T47D (cell line): ENCODE results near the gene U2AF1.

DNA sequence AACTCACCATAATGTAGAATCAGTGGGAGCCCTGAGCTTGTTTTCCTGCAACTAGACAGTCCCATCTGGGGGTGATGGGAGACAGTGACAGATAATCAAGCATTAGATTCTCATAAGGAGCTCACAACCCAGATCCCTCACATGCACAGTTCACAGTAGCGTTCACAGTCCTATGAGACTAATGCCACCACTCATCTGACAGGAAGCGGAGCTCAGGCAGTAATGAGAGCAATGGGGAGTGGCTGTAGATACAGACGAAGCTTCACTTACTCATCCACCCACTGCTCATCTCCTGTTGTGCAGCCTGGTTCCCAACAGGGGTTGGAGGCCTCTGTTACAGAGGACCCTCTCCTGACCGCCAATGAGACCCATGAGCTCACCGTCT lies 39.7 kb downstream of the RSPH1 start:
- RRBS: no CpG with 5 or more reads among the region's 5 CpGs

DNA sequence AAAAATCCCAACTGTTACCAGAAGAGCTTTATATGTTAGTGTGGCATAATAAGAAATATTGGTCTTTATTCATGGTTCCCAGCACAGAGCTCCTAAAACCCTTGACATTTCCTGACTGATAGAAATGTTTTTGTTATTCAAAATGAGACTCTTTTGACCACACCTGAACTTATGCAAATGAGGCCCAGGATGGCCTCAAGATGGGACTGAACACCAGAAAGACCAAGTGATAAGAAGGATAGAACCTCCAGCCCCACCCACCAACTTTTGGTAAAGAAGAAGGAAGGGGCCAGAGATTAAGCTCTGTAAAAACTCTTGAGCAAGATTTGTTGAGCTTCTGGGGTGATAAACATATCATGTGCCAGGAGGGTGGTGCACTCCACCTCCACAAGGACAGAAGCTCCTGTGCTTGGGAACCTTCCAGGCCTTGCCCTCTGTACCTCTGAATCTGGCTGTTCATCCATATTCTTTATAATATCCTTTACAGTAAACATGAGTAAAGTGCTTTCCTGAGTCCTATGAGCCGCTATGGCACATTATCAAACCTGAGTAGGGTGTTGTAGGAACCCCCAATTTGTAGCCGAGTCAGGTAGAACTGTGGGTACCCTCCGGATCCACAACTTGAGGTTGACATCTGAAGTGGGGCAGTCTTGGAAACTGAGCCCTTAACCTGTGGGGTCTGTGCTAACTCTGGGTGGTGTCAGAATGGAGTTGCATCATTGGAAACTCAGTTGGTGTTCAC lies 5.3 kb downstream of the RSPH1 start:
- RRBS: no CpG with 5 or more reads among the region's 3 CpGs

DNA sequence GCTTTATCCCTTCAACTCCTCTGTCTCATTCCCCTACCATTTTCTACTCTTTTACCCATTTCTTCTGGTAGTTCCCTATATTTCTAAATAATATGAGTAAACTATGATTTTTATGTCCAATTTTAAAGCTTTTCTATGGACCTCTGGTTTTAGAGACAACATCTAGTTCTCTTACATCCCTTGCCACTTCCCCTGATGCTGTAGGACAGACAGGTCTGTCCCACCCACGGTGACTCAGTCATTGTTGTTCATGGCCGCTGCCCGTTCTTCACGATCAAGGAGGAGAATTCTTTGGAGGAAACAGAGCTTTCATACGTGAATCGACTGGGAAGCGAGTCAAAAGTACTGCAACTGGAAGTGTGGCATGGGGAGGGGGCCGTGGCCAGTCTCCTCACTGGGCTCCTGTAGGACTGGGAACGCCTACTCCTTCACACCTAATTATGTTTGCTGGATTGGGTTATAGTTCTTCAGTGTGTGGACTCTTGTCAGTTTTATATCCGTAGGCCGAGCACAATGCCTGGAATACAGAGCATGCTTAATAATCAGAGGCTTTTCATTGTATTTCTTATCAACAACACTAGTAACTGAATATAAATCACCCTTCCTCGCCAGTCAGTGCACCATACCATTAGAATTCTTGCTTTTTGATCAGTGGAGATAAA lies 4.4 kb upstream of the SLC37A1 start:
- RRBS: no CpG with 5 or more reads among the region's 12 CpGs

DNA sequence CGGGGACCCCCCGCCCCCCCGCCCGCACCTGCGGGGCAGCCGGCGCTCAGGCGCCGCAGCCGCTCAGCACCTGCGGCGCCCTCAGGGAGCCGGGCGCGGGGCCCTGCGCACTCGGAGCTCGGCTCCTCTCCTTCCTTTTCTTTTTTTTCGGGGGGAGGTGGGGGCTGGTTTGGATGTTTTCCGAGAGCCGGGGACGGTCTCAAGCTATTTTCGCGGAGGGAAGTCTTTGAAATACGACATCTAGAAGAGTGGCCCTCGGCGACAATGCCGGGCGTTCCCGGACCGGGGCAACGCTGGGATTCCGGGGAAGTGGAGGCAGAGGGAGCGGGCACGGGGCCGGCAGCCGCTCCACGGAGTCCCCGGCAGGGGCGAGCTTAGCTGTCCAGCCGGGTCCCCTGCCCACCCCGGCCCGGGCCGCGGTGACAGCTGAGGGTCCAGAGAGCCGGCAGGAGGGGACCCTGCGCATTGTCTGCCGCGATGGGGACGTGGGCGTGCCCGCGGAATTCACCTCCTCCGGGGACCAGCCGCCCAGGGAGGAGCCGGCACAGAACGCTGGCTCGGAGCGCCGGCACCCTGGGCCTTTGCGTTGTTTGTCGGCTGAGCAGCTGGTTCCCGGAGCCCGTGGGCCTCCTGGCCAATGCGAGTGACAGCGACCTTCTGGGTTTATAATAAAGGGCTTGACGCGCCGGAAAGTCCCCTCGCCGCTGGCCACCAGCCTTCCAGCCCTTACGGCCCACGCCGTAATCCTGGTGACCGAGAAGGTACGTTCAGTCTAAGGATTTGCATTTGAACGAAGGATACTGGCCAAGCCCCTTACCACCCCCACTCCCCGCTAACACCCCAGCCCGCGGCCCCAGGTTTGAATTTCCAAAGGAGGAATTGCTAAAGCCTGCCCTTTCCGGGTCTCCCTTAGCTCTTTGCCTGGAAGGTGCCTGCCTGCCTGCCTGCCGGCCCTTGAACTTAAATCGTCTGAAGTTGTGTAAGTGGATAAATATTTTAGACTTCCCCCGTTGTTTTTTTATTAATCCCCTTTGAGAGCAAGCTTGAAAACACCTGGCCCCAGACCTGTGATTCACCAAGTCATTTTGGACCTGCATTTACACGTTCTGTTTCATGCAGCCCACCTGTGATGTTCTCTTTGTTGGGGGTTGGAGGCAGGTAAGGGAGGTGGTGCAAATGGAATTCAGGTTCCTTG lies 702 bp downstream of the SLC37A1 start:
- RRBS: 2% methylated on average over 50 of the region's 85 CpGs

DNA sequence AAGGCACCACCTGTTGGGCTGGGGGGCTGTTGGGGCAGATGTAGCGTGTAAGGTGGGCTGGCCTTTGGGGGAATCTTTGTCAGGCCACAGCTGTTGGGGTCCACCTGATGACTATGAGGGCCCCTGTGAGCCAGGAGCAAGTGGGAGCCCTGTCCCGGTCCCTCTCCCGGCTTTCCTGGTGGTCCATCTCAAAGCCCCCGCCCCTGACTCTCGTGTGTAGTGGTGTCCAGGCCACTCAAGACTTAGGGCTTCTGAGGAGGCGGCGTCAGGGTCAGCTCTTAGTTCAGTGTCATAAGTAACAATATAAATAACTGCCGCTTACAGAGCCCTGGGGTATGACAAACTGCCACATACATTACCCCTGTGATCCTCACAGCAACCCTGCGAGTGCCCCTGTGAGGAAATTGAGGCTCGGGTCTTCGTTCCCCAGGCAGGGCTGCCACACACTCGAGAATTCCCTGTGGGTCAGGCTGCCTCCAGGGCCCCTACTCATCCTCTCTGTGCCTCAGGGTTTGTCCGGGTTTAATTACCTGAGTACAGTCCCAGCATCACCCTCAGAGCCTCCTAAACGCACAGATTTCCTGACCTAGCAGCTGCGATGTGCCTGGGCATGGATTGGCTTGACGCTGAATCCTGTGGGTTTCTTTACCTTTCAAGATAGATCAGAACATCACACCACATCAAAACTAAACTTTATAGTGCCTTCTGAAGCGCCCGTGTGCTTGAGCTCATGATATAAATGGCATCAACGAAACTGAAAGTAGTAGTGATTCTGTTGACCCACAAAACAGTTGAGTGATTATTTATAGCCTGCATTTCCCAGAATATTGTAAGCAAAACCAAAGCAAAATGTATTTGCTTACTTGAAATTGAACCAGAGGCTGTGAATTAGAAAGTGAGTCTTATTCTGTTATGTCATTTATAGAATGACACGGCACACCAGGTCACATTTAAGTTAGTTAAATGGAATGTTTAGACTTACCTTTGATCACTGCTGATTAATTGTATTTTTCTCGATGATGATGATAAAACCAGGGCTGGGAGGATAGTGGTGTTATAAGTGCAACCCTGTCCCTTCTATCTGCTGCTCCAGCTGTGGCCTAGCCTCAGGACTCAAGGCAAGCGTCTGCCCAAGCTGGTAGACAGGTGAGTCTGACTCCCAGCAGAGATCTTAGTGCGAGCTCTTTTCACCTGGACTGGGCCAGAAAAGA lies 14.0 kb downstream of the SLC37A1 start:
- RRBS: no CpG with 5 or more reads among the region's 23 CpGs

- RRBS: no CpG with 5 or more reads among the region's 21 CpGs
Measured at GRCh38 chr21:42539108-42539852, 25.6 kb downstream of the SLC37A1 start.

GRCh38 chr21:42593136-42593730 lies 60.2 kb upstream of the PDE9A start:
- RRBS: 4% methylated on average over 8 of the region's 25 CpGs

GRCh38 chr21:42614769-42615281 lies 38.6 kb upstream of the PDE9A start:
- RRBS: no CpG with 5 or more reads among the region's 14 CpGs

DNA sequence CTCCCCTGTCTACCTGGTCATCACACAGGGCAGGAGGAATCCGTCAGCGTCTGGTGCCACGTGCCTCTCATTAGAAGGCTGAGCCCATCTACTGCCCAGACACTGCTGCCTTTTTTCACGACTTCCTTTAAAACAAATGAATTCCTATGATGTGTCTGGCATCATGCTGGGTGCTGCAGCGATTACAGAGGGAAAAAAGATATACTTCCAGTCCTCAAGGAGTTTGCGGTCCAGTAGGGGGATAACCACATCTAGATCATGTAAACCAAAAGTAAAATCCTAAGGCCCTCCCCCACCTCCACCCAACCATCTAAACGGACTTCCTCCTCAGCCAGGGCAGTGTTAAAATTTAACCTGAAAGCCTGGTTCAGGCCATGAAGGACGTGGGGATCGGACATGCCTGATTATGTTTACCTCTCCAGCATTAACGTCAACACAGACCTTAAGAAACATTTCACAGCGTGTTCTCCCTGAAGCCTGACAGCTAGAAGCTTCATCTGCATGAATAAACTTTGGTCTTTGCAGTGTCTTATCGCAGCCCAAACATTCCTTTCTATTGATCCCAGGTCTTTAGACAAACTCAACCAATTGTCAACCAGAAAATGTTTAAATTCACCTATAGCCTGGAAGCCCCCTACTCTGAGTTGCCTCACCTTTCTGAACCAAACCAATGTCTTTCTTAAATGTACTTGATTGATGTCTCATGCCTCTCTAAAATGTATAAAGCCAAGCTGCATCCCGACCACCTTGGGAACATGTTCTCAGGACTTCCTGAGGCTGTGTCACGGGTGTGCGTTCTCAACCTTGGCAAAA lies 29.0 kb upstream of the PDE9A start:
- RRBS: no CpG with 5 or more reads among the region's 15 CpGs

DNA sequence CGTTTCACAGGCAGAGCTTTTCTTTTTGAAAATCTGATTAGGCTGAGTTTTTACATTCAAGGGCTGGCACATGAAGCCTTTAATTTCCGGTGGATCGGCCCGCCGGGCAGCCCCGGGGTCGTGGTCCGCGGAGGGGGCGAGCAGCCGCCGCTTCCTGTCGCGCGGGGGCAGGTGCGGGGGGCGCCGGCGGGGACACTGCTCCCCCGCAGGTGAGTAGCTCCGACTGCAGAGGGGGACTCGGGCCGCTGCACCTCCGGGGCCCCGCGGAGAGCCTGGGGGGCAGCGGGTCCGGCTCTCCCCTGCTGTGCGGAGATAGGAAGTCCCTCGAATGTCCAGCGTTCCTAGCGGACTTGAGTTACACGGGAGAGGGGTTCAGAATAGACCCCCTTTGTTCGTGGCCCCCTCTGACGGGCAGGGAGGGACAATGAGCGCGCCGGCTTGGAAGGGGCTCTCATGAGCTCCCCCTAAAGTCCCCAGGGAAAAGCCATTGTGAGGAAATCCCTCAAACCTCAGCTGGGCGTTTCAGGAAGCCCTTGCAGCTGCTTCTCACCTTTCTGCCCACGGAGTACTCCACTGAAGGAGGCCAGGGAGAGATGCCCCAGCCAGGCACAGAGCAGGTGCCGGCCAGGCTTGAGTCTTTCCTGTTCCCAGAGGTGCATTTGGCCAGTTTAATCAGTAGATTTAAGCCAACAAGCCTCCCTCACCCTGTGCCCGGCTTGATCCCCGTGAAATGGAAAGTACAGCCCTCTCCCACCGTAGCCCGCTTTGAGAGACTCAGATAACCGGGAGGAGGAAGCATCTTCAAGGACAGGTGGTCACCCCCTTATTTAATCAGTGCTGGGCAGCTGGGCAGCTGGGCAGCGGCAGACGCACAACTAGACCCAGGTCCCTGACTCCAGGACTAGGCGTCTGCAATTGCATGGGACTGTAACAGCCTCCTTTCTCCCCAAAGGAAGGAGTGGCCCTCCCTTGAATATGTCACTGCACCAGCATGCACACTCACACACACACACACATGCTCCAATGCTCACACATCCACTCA lies 1.0 kb downstream of the PDE9A start:
- RRBS: 17% methylated on average over 28 of the region's 49 CpGs

- RRBS: no CpG with 5 or more reads among the region's 41 CpGs
Measured at GRCh38 chr21:42684927-42685574, 31.6 kb downstream of the PDE9A start.

- RRBS: 38% methylated on average over 9 of the region's 20 CpGs
Measured at GRCh38 chr21:42703057-42703642, 49.7 kb downstream of the PDE9A start.

DNA sequence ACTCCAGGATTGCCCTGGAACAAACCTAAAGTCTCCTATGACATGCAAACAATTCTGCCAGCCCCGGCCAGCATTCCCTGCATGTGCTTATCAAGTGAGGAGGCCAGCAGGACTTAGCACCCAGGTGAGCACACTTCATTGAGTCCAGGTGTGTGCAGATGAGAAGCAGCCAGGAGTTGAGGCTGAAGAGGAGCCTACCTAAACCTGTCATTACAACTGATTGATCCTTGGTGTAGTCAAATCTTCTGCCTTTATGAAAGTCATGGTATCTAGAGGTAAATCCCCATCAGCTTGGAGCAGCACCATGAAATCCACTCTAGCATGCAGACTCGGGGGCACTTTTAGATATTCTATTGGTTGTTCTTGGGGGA lies 69.8 kb downstream of the PDE9A start:
- RRBS: 18% methylated on average over 1 of the region's 2 CpGs

DNA sequence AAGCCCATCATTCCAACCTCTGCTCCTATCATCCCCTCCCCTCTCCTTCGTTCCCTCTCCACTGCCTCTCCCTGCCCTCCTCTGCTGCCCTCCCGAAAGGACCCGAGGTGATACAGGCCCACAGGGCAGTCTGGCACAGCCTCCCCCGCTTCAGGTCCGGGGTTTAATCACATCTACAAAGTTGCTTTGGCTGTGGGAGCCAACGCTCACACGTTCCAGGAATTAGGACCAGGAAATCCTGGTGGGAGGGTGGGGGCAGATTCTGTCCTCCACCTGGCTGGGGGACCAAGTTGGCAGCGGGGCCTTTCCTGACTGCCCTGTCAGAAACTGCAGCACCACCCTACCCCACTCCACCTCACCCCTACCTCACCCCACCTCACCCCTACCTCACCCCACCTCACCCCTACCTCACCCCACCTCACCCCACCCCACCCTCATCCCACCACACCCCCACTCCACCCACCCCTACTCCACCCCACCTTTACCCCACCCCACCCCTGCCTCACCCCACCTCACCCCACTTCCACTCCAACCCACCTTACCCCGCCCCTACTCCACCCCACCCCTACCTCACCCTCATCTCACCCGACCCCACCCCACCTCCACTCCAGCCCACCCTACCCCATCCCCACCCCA lies 95.0 kb downstream of the WDR4 start:
- RRBS: no CpG with 5 or more reads among the region's 10 CpGs

DNA sequence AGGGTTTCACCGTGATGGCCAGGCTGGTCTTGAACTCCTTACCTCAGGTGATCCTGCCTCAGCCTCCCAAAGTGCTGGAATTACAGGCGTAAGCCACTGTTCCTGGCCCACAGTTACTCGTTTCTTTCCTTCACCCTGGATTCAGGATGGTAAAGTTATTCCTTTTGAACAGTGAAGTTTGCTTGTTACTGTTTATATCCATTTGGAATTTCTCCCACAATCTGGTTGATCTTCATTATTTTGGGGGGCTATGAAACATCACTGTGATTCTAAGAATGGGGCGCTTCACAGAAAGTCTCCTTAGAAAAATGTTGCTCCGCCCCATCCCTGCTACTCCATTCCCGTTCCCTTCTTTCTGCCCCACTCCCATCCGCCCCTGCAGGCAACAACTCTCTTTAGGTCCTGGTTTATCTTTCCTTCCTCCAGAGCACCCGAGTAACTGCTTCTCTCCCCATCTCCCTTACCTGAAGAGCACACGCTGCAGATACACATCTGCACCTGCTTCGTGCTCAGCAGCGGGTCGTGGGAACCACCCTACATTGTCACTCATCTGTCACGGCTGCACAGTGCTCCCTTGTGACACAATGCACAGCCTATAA lies 42.8 kb downstream of the WDR4 start:
- RRBS: no CpG with 5 or more reads among the region's 13 CpGs

DNA sequence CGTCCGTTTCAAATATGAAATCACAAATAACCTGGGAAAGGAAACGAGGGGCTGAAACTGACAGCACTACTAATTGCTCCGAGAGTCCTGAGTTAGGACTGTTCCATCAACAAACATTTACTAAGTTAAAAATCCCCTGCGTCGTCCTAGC lies 886 bp downstream of the WDR4 start:
- RRBS: no CpG with 5 or more reads among the region's 6 CpGs

GRCh38 chr21:42892312-42892634 lies 836 bp upstream of the NDUFV3 start:
- RRBS: no CpG with 5 or more reads among the region's 8 CpGs

DNA sequence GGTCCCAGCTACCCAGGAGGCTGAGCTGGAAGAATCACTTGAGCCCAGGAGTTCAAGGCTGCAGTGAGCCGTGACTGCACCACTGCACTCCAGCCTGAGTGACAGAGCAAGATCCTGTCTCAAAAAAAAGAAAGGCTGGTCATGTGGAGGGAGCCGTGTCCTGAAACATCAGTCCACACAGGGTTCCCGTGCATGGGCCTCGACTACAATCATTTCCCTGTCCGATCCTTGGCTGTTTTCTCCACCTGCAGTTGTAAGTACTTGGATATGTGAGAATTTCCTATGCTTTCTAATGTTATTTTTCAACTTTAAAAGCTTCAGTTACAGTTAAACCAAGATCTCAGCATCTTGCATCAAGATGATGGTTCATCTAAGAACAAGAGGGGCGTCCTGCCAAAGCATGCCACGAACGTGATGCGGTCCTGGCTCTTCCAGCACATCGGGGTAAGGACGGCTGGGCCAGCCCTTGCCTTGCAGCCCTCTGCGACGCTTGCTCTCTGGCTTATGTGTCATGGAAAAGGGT lies 46.7 kb downstream of the PKNOX1 start:
- RRBS: no CpG with 5 or more reads among the region's 13 CpGs

DNA sequence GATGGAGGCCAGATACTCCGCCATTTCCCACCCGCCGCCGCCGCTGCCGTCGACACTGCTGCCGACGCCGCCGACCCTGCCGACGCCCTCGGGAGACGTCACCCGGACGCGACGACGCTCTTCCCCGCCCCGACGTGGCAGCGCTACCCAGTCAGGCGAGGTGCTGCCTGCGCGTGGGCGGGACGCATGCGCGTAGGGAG lies at the start of gene U2AF1:
Gene U2AF1, minus strand, starts transcription at position 100 of the 200 bp plus-strand sequence.
- RRBS: no CpG with 5 or more reads among the region's 31 CpGs

DNA sequence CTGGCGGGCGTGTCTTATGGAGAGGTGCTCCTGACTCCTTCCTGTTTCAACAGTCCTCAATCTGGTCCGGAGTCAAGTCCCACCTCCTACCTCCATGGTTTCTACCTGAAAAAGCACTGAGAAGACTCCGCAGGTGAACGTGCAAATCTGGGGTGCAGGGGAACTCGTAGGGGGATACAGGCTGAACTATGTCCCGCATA lies 123.1 kb downstream of the SIK1 start:
- RRBS: no CpG with 5 or more reads among the region's 7 CpGs